M059J (cell line): ENCODE measurements around the genes PSMC3, OR5D14, OR5L1 and OR8I2.

- RAMPAGE, long total RNA: no peak
Observed at GRCh38 chr11:47364370-47364911, 11.9 kb upstream of the MYBPC3 start.

DNA sequence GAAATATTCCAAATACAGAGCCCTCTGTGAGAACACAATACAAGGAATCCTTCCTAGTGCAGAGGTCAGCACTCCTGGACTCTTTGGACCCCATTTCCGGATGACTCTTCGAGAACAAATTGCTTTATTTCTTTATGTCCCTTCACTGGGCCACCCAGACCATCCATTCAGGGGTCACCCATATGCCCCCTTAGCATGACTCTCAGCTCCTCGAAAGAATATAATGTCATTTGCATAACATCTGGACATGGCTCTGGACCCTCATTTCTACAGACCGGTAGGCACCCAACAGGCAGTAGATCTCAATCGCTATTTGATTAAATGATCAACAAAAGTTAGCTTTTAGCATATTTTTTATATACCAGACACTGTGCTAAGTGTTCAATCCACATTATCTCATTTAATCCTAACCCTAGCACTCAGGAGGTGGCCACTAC, 12.6 kb upstream of the MYBPC3 start:
- RAMPAGE, long total RNA: no peak

DNA sequence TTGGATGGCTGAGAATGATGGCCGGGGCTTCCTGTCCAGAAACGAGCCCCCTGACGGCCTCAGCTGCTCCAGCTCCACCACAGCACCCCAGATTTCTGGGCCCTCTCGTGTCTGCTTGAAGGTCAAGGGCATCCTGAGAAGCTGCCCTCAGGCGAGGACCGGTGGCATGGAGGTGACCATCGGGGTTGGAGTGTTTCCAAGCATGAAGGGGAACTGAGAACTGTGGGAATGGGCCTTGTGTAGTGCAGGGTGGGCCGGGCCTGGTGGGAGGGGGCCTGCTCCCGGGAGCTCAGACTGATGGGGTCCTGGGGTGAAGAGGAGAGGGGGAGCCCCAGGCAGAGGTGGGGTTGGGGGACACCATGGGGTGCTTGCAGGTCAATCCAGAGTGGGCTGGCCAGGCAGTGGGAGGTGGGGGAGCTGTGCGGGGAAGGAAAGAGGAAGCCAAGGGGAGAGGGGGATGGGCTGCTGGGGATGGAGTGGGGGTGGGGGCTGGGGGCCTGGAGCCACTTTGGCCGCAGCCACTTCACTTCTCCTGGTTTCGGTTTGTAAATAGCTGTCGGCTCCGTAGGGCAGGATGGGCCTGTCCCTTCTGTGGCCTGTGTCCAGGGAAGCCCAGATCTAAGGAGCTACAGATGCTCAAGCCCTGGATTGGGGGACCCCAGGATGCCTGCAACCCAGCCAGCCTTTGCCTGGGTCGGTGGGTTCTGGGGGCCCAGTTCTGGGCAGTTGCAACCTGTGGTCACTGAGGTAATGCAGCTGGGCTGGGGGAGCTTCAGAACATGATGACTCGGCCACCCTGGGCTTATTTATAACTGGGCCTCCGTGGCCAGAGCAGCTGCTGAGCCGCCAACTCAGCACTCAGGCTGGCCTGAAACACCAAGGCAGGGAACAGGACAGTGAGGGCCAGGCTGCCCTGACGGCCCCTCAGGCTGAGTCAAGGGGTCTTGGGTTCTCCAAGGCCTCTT, 14.7 kb upstream of the SPI1 start:
- RAMPAGE, long total RNA: no peak

- RAMPAGE, long total RNA: no peak
Observed at GRCh38 chr11:47416799-47417350, 8.5 kb downstream of the SLC39A13 start.

GRCh38 chr11:47425759-47426526, at the start of gene PSMC3:
PSMC3 (minus strand) TSS chr11:47426439.
- RAMPAGE, long total RNA: start-site peak on the minus strand at chr11:47426238-47426261, 375 and 187 reads in 2 replicates; start-site peak on the minus strand at chr11:47426408-47426460, 313 and 27 reads in 2 replicates

GRCh38 chr11:47514683-47515651, 38.0 kb downstream of the CELF1 start:
- RAMPAGE, long total RNA: no peak

GRCh38 chr11:47524218-47525285, 28.4 kb downstream of the CELF1 start:
- RAMPAGE, long total RNA: no peak

GRCh38 chr11:47593165-47593804, 926 bp downstream of the C1QTNF4 start:
- RAMPAGE, long total RNA: no peak

GRCh38 chr11:47606347-47607217, 12.4 kb upstream of the C1QTNF4 start:
- RAMPAGE, long total RNA: no peak

- RAMPAGE, long total RNA: no peak
Observed at GRCh38 chr11:47641356-47641793, 984 bp downstream of the MTCH2 start.

DNA sequence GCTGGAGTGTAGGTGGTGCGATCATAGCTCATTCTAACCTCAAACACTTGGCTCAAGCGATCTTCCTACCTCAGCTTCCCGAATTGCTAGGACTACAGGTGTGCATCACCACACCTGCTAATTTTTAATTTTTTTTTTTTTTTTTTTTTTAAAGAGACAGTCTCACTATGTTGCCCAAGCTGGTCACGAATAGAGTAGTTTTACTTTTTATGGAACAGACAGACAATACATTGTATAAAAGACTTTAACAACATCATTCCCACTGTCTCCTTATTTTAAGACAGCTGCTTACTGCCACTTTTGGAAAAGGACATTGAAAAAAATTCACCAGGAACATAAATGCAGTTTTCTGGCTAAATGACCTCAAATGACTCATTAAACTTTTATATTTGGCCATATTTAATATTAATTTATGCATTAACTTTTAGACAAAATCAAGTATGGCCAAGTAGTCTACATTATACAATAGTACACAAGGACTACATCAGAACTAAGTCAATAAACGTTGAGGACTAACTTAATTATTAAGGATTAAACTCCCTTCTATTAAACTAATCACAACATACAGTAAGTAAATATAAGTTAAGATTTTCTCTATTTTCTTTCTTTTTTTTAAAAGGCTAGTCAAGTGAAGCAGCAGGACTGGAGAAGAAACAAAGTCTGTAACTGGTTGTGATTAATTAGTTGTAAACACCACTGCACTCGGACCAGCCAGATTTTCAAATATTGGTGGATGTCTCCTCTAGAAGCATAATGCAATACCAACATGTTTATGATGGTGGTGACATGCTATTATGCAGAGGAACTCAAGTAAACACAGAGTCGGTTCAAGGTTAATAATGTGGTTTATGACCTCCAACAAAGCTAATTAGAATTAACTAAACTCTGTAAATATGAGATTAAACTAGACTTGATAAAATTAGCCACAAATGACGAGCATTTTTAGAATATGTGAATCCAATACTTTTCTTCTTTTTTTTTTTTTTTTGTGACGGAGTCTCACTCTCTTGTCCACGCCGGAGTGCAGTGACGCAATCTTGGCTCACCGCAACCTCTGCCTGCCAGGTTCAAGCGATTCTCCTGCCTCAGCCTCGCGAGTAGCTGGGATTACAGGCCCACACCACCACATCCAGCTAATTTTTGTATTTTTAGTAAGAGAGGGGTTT, 11.5 kb upstream of the AGBL2 start:
- RAMPAGE, long total RNA: no peak

DNA sequence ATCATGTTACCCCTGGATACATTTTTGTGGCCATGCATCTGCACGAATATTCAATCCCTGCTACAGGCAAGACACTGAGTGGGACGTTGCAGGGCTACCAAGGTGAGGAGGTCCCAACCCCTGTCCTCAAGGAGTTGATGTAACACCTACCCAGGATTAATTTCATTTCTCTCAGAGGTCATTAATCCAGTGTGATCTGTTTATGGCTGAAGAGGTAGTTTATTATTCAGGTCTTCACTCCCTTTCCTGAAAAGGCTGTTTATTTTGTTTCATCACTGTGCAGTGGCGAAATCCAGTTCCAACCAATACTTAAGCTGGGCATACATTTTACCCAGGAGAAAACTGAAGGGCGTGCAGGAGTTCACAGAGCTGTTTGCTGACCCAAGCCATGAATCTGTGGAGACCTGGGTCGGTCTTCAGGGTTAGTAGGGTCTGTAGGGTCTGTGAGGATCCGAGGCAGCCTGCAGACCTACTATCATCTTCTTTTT, 2.7 kb upstream of the PTPRJ start:
- RAMPAGE, long total RNA: no peak

DNA sequence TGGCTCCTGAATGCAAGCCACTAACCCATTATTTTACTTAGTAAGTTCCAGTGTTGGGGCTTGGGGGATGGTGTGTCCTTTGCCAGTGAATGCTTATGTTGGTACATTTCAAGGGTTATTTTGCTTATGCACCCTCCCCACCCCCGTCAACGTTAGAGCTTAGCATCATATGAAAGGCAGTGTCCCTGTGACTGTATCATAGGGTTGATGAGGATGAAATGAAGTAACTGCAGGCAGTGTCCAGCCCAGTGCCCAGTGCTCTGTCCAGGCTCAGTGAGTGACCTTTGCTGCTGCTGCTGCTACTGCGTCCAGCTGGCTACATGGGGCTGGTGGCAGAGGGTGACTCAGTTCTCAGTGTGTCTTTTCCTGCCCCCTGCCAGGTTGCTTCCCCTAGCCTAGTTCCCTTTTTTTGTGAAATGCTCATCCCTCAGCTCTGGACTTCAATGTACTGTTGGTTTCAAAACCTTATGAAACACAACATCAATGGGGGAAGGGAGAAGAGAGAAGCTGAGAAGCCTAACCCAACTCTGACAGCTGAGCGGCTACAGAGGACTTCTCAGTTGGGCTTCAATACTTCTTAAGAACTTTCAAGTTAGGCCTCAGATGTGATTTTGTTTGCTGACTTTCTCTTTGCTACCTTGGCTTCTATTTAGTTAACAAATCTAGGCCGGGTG, 51.6 kb downstream of the PTPRJ start:
- RAMPAGE, long total RNA: no peak

DNA sequence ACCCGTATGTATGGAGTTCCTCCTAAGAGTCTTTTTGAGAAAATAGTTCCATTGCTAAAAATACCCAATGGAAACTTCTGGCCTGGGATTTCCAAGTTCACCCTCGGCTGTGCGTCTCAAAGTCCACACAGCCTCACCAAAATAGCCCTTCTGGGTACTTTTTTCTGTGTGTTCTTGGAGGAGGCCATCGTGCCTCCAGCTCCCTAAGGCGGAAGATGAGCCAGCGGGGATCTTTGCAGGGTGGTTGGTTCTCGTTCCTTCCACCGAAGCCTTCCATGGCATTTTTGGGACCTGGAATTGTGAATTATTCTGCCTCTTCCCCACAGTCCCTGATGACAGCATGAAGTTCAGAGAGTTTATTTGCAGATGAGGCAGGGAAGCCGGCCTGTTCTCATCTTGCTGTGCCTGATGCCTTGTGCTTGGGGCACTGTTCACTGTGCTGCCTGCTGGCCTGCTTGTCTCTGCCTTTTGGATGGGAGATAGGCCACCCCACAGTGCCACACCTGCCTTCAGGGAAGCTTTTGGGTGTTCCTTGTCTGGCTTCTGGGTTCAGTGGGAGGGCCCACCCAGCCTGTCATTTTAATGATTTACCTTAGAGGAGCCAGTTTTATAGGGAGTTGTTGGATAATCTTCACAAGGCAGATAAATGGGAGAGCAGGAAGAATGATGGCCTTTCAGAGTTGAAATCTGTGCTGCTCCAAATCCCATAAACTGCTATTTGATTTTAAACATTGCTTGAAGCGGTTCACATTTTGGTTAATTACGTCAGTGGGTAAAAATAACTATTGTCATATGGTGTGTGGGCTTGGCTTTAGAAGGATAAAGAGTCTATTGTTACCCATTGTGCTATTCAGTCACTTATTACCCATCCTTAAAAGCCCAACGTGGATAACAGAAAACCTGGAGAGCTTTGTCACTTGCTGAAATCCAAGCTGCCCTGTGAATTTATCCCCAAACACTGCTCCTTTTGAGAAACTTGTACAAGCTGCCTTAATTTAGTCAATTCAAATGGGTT, 112.6 kb upstream of the OR4B1 start:
- RAMPAGE, long total RNA: no peak

GRCh38 chr11:48108764-48109353, 107.8 kb upstream of the OR4B1 start:
- RAMPAGE, long total RNA: no peak

GRCh38 chr11:48135857-48136393, 80.7 kb upstream of the OR4B1 start:
- RAMPAGE, long total RNA: no peak

DNA sequence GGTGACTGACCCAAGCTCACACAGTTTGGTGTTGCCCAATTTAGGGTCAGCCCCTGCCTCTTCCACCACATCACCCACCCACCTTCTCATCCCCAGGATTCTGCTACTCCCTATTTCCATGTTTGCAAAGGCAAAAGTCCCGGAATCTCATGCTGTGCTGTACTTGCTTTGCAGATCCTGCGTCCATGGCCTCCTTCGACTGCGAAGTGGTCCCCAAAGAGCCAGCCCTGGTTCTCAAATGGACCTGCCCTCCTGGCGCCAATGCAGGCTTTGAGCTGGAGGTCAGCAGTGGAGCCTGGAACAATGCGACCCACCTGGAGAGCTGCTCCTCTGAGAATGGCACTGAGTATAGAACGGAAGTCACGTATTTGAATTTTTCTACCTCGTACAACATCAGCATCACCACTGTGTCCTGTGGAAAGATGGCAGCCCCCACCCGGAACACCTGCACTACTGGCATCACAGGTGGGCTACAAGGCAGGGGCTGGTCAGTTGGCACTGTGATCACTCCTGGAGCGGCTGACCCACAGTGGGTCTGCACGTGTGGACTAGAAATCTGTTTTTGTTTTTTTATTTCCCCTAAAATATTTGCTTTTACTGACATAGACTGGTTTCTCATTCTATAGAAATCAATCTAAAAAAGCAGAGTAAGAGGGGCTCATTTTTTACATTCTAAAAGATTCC, 77.2 kb upstream of the OR4B1 start:
- RAMPAGE, long total RNA: no peak

DNA sequence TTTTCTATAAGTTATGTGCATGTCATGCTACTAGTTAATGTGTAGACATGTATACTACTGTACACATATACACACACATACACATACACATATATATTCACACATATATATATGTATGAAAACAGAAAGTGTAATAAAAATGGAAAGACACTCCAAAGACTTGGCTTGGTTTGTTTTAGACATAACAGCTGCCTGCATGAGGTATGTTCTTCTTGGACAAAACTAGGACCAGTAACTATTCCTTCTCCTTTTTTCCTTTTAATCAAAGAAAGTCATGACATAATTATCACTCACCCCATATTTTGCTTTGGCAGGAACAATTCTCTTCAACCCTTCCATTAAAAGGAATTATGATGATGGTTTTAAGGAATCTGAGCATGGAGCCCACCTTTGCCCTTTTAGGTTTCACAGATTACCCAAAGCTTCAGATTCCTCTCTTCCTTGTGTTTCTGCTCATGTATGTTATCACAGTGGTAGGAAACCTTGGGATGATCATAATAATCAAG, at the start of gene OR5D14:
Gene OR5D14, plus strand, starts transcription at position 351 of the 506 bp plus-strand sequence.
- RAMPAGE, long total RNA: no peak

GRCh38 chr11:55811152-55811664, at the start of gene OR5L1:
OR5L1 (plus strand) TSS chr11:55811367.
- RAMPAGE, long total RNA: no peak

GRCh38 chr11:56092886-56093574, at the start of gene OR8I2:
OR8I2 (plus strand) TSS chr11:56093308.
- RAMPAGE, long total RNA: no peak